ENCODE results near the gene GGTA1.

- PRO-cap: no peak
- RAMPAGE, long total RNA, 2 experiments: no peak in any of the 2 experiments
These were observed 28.9 kb downstream of the STOM start for GRCh38 chr9:121341088-121341597.

- PRO-cap: bidirectional peak, plus-strand start at chr9:121499799, minus-strand start at chr9:121499748; bidirectional peak, plus-strand start at chr9:121500205, minus-strand start at chr9:121500058
- RAMPAGE, long total RNA, 2 experiments: start-site peak on the minus strand in 2 of 2 experiments, at chr9:121499698-121499776 at its widest, 147 to 198 reads per replicate
These were observed at the start of gene GGTA1 for GRCh38 chr9:121499635-121500497. TSS of gene GGTA1 (minus strand) at chr9:121499844.

DNA sequence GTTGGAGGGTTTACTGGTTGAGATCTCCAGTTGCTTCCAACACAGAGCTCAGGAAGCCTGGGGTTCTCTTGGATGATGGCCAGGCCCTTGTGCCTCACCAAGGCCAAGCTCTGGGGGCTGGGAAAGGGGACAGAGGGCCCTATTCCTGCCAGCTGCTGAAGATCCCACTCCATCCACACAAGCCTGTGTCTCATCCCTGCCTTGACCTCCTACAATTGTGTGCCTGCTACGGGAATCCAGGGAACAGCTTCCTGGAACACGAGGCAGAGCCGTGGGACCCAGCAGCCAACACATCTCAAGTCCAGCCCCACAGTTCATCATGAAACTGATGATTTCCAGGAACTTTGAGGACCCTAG, 57.9 kb upstream of the GGTA1 start:
- PRO-cap: no peak
- RAMPAGE, long total RNA, 2 experiments: no peak in any of the 2 experiments

DNA sequence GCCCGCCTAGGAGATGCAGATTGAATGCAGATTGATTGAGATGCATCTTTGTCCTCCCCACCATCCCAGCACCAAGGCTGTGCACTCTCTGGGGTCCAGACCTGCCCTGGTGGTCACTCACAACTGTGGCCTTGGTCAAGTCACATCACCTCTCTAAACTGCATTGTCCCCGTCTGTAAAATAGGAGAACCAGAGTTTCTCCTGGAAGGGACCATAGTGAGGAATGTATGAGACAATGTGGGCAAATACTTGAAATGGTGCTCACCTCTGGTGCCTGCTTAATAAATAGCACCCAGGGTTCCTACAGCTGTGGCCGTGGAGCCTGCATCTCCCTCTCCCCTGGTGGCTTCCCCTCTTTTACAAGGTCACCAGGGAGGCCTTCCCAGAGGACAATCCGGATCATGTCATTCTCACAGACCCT, 66.1 kb upstream of the GGTA1 start:
- PRO-cap: no peak
- RAMPAGE, long total RNA, 2 experiments: no peak in any of the 2 experiments

GRCh38 chr9:121597589-121598787, 53.4 kb upstream of the DAB2IP start:
- PRO-cap: unidirectional peak, plus-strand start at chr9:121598237; unidirectional peak, plus-strand start at chr9:121598357; unidirectional peak, plus-strand start at chr9:121598405; bidirectional peak, plus-strand start at chr9:121598712, minus-strand start at chr9:121598579
- RAMPAGE, long total RNA, 2 experiments: no peak in any of the 2 experiments

- PRO-cap: no peak
- RAMPAGE, long total RNA, 2 experiments: no peak in any of the 2 experiments
These were observed 72.6 kb downstream of the DAB2IP start for GRCh38 chr9:121723934-121724550.

DNA sequence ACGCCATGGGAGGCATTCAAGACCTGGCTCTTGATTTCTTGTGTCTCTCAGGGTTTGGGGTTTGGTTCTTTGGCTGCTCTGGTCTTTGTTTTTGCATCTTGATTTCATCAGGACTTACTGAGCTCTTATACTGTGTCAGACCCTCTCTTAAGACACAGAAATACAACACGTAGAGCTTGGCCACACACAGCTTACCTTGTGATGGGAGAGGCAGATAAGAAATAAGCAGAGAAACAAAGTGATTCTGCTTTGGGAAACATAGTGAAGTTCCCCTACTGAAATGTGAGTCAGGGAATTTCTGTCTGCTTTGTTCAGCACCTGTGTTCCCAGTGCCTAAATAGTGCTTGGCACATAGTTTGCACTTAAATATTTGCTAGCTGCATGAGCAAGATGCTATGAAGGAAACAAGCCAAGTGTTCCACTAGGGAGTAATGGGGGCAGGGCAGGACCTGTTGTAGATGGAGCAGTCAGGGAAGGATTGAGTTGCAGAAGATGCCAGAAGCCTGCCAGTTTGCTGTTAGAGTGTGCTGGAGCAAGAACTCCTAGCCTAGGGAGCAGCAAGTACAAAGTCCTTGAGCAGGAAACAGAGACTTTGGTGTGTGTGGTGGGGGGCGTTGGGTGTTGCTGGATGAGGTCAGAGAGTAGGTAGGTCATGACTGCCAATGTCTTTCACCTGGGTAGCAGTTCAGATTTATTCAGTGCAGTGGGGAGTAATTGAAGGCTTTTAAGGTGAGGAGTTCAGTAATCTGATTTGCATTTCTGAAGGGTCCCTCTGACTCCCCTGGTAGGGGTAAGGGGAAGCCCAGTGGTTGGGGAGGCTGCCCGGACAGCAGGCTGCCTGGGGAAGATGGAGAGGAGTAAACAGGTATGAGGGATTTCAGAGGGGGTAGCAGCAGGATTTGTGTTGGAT, 87.5 kb downstream of the DAB2IP start:
- PRO-cap: bidirectional peak, plus-strand start at position 509 of the sequence, minus-strand start at position 328 of the sequence
- RAMPAGE, long total RNA, 2 experiments: no peak in any of the 2 experiments

GRCh38 chr9:121756908-121757586, 105.6 kb downstream of the DAB2IP start:
- PRO-cap: no peak
- RAMPAGE, long total RNA, 2 experiments: no peak in any of the 2 experiments

DNA sequence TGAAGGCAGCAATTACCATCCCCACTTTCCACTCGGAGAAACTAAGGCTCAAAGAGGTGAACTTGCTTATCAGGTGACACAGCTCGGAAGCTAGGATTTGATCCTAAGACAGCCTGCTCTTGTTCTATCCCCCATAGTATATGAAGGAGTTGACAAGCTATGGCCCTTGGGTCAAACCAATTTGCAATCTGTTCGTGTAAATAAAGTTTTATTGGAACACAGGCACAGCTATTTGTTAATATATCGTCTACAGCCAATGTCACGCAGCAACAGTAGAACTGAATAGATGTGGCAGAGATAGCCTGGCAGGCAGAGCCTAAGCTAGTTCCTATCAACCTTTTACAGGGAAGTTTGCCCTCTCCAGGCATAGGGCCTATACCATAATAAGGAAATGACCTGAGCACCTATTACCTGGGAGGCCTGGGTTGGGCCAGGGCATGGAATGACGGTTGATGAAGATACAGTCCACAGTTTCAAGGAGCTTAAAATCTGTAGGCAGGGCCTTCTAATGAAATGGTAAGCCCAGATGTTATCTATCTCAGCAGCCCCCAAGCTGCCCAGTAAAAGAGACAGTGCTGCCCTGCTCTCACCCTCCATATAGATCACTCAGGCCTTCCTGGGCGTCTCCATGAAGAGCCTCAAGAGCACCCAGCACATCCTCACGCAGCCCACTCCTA, 179.0 kb downstream of the TTLL11 start:
- PRO-cap: no peak
- RAMPAGE, long total RNA, 2 experiments: no peak in any of the 2 experiments

DNA sequence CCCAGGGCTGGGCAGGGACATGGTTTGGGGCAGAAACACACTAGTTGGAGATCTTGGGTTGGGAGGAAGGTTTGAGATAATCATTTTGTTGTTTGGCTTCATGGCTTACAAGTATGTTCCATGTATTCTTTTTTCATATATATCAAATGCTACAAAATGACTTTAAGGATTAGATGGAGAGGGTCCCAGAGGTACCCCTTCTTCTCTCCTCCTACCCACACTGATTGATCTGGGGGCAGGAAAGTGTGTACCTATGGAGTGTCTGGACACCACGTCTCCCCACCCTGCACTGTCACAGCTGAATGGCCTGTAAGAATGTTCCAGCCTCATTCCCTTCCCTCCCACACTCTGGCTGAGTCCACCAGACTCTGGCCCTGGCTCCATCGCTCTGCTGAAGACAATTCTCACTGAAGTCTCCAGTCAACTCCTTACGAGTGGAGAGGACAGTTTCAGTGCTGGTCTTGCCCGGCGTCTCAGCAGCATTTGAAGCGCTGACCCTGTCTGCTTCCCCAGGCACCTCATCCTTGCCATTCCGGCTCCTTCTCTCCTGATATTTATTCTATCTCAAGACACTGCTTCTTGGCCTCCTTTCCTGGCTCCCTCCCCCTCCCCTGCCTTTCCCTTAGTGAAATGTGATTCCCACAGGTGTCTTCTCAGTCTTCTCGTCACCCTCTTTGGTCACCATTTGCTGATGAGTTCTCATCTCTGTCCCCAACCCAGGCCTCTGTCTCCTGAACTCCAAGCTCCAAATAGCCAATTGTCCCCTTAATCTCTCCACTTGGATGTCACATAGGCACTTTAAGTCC, 105.7 kb downstream of the TTLL11 start:
- PRO-cap: no peak
- RAMPAGE, long total RNA, 2 experiments: no peak in any of the 2 experiments

DNA sequence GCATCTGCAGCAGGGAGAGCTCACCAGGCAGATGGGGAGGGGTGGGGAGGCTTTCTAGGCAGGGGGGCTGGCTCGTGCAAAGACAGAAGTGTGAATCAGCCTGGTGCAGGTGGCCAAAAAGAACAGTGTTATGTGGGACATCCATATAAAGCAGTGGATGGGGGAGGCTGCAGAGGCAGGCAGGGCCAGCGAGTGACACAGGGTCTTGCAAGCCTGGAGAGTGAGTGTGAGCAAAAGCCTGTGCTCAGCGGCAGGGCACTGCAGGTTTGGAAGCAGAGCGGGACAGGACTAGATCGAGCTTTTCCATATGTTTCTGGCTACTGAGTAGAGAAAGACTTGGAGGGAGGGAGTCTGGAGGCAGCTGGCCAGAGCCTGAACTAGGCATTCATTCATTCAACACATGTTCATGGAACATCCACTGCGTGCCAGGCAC, 14.3 kb upstream of the TTLL11 start:
- PRO-cap: no peak
- RAMPAGE, long total RNA, 2 experiments: no peak in any of the 2 experiments

DNA sequence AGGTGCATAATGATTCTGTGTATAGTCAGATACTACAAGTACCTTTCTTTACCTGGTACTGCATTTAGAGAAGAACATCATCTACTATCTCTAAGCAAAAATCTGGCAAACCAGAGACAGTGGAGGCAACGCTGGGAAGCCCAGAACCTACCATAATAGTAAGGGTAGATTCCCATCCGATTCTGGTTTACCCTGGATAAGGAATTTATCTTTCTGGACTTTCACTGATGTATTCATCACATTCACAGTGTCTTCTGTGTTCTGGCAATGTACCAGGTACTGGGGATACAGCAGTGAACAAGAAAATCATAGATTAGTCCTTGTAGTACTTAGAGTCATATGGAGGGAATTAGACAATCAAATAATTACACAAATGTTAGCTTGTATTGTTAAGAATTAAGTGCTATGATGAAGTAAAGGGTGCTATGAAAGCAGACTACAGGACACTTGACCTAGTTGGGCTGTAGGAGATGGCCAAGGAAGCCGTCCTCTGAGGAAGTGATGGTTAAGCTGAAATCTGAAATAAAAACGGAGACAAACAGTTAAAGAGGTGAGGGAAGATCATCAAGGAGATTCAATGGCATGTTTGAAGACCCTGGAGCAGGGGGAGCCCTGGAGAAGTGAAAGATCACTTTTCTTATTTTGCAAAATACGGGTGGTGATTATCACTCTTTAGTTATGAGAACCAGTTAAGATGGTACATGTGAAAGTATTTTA, 1.3 kb downstream of the MRRF start:
- PRO-cap: no peak
- RAMPAGE, long total RNA, 2 experiments: no peak in any of the 2 experiments

DNA sequence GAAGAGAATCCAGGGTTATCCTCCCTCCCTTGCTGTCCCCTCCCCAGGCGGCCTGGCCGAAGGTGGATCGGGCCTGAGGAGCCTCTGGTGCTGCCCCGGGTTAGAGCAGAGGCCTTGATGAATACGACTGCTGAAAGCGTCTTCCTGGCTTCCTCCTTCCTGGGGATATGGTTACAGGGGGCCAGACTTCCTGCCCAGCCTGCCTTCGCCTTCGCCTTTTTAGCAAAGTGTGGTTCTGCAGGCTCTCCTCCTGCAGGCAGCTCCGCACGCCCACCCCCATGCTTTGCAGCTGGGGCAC, 22.5 kb upstream of the PTGS1 start:
- PRO-cap: no peak
- RAMPAGE, long total RNA, 2 experiments: no peak in any of the 2 experiments

GRCh38 chr9:122371844-122372500, 1.1 kb downstream of the PTGS1 start:
- PRO-cap: no peak
- RAMPAGE, long total RNA, 2 experiments: no peak in any of the 2 experiments

DNA sequence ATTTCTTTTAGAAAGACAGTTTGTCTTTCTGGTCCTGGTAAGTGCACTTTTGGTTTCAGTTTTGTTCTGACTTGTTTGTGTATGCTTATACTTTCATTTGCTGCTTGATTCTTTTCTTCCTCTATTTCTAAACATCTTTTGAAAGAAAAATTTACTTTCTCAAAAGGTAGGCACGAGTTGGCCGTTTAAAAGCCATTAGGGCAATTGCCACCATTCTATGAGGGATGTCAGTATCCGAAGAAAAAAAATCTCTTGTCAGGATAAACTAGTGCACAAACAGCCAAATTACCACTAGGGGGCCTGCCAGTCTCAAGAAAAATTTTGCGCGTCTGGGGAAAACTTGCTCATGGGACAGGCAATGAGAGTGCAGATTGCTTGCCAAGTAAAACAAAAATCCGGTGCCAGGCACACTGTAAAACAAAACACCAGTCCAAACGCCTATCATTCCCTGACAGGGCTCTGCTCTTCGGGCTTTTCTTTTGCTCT, 12.8 kb downstream of the OR1J1 start:
- PRO-cap: no peak
- RAMPAGE, long total RNA, 2 experiments: no peak in any of the 2 experiments

DNA sequence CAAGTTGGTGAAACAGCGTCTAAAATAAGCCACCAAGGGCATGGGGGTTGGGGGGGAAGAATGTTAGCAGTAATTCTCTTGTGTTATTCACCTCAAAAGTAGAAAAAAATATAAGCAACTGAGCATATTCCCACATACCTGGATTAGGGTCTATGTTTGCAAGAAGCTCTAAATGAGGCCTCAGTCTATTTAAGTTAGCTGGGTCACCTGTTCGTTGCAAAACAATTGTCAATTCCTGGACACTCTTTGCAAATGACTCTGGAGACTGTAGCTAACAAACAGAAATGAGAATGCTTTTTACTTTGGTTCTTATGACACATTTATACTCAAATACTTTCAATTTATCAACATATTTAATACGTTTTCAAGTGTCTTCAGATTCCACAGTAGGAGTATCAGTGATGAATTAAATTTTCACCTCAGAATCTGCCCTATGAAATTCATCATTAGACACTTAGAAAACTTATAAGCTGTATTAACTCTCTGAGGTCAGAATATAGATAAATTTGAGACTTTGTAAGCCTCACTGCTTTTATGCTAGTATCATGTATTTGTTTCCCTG, 25.2 kb downstream of the RC3H2 start:
- PRO-cap: no peak
- RAMPAGE, long total RNA, 2 experiments: no peak in any of the 2 experiments

- PRO-cap: no peak
- RAMPAGE, long total RNA, 2 experiments: no peak in any of the 2 experiments
These were observed 25.3 kb downstream of the GPR21 start for GRCh38 chr9:123058694-123059221.

- PRO-cap: no peak
- RAMPAGE, long total RNA, 2 experiments: no peak in any of the 2 experiments
These were observed 65.9 kb downstream of the GPR21 start for GRCh38 chr9:123099206-123099873.

GRCh38 chr9:123137736-123138880, 104.6 kb downstream of the GPR21 start:
- PRO-cap: no peak
- RAMPAGE, long total RNA, 2 experiments: no peak in any of the 2 experiments

GRCh38 chr9:123322533-123323572, 33.1 kb upstream of the CRB2 start:
- PRO-cap: no peak
- RAMPAGE, long total RNA, 2 experiments: no peak in any of the 2 experiments